Fallopian tube (tissue), 1 donor: ENCODE results near the gene TEAD4.

- PRO-cap: no peak
These were observed 254.9 kb upstream of the FKBP4 start for GRCh38 chr12:2539768-2540376.

GRCh38 chr12:2584313-2584797 lies 210.4 kb upstream of the FKBP4 start:
- PRO-cap: no peak

DNA sequence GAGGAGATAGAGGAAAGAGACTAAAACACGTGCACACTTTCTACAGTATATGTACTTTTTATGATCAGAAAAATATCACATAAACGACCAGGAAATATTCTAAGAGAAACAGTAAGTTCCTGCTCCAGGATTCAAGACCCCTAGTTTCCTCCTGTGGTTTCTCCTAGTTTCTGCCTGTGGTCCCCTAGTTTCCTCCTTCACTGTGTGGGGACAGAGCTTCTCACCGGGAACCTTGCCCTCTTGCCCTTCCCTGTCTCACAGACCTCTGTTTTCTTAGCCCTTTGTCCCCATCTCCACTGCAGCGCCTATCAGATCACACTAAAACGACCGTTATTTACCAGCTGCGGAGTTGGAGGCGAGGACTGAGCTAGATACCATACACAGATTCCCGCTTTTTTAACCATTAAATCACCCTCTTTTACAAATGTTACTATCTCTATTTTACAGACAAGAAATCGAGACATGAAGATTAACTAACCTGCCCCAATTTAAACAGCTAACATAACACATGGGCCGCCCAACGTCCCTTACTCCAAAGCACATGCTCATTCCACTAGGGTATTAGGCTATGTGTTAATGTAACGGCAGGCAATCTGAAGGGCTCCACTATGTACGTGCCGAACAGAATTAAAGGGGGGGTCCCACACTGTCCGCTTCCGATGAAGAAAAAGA lies 2.1 kb upstream of the FKBP4 start:
- PRO-cap: no peak

DNA sequence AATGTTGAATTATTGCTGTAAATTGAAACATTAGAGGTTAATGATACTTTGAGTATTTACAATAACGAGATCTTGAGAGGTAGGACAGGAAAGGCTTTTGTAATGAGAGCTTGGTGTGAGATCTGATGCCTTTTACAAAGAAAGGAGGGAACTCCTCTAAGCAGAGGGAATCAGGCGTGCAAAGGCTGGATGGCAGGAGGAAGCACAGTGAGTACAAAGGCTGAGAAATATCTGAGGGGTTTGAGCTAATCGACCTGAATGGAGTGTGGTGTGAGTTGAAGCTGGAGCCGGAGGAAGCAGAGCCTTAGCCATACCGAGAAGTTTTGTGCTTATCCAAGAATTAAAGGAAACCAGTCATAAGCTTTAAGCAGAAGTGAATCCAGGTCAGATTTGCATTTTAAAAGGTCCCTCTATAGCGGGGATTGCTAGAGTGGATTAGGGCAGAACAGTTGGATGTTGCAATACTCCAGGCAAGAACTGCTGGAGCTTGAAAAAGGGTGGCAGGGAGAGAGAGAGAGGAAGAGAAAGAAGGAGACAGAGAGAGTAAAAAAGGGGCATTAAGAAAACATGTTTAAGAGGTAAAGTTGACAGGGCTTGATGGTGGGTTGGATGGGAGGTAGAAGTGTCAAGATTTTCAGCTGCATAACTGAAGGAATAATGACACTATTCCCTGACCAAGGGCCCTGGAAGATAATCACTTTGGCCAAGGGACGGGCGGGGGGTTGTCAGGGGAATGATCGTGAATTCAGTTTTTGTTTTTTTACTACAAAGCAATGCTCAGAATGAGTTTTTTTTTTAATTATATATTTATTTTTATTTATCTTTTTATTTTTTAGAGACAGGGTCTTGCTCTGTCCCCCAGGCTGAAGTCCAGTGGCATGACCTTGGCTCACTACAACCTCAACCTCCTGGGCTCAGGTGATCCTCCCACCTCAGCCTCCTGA lies 1.4 kb downstream of the RHNO1 start:
- PRO-cap: unidirectional peak, minus-strand start at position 327 of the sequence

DNA sequence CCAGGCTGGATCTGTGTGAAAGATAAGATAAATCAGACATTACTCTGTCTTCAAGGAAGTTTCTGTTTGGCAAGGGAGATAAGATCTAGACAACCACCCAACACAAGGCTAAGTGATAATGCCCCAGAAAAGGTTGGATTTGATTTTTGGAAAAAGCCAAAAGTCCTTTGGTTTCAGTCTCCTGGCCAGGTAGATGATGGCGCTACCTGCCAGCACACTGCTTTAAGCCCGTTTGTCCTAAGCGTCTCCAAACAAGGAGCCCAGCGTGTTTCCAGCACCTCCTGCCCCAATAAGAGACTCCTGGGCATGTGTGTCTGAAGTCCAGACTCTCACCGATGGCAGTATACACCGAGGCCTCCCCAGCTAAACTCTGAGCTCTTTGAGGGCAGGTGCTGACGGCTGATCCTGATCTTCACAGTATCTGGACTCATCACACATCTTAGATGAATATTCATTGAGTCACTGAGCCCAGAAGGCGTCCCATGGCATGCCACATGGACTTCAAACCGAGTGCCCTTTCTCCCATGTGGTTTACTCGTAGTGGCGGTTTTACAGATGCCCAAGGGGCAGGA lies 896 bp upstream of the TEAD4 start:
- PRO-cap: no peak

- PRO-cap: bidirectional peak, plus-strand start at chr12:2958895, minus-strand start at chr12:2958847; bidirectional peak, plus-strand start at chr12:2959142, minus-strand start at chr12:2958960; bidirectional peak, plus-strand start at chr12:2959425, minus-strand start at chr12:2959242
These were observed at the start of gene TEAD4 for GRCh38 chr12:2958787-2959483. TEAD4 (plus strand) TSS chr12:2959397.

GRCh38 chr12:3032648-3033192 lies 44.5 kb upstream of the TSPAN9 start:
- PRO-cap: no peak

- PRO-cap: no peak
These were observed 15.7 kb upstream of the TSPAN9 start for GRCh38 chr12:3061545-3061844.

DNA sequence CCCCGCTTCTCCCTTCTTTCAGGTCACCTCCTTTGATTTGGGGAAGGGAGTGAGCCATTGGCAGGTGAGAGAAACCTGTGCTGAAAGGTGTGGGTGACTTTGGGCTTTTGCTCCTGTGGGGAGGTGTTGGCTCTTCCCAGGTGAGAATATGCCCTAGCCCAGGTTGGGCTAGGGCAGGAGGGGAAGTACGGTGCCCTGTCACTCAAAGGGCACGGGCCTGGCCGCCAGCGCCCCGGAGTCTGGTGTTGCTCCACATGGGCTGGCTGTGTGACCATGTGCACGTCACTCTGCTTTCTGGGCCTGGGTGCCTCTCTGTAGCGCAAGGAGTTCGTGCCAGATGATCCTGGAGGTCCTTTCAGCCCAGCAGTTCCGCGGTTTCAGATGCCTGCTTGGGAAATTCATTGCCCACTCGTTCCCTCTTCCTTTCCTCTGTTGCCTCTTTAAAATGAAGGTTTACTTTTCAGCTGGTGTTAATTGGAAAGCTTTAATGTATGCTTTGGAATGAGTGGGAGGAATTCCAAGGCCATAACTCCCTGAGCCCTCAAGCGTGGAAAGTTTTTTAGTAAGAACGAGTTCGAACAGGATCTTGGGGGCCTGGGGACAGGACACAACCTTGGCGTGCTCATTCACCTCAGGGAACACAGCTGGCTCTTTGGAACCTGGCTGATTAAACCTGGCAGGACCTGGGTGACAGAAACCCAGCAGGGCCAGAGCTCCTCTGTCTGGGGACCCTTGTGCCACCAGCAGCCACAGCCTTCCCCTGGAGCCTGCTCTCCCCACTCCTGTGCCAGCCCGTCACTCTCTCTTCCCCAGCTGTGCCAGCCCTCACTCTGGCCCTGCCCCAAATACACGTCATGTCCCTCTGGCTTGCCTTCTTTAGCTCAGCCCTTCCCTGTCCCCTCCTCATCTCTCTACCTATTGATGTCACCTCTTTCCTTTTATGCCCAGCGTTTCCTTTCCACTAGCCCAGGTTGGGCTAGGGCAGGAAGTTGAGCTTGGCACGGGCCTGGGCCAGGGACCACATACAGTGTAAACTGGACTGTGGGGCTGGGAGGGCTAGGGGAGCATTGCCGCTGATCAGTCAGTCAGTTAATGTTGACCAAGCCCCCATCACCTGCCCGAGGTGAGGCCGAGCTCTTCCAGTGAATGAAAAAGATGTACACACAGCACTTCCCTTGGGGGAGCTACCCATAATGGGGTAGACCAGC lies 42.9 kb downstream of the TSPAN9 start:
- PRO-cap: bidirectional peak, plus-strand start at position 336 of the sequence, minus-strand start at position 296 of the sequence; unidirectional peak, minus-strand start at position 781 of the sequence

DNA sequence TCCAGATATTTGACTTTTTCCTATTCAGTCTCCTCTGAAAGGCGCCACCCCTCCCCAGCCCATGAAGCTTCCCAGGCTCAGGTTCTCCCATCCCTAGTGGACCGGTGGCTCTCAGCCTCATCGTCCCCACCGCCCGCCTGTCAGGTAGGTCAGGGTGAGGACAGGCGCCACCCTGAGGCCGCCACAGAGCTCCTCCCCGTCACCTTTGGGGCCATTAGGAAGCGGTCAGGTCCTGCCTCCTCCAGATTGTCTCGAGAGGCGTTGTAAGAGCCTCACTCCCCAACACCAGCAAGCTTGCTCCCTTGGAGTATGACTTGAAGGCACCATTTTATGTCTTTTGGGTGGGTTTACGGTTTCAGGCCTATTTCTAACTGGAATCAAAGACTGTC lies 55.5 kb downstream of the TSPAN9 start:
- PRO-cap: unidirectional peak, plus-strand start at position 244 of the sequence

DNA sequence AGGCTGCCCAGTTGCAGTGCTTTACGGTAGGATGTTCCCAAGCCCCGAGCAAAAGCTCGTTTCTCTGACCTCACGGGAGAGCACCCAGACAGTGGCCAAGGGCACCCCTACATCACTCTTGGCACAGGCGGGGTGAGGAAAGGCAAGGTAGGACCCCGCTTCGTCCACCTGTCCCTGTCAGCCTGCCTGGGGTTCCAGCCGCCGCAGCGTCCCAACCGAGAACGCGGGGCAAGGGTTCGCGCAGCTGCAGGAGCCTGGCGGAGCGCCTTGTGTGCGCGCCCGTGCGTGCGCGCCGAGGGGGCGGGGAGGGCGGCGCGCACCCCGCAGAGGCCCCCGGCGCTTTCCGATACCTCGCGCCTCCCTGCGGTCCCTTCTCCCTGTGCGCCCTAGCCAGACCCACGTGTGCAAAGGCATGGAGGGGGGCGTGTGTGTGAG lies 122.3 kb downstream of the TSPAN9 start:
- PRO-cap: no peak

DNA sequence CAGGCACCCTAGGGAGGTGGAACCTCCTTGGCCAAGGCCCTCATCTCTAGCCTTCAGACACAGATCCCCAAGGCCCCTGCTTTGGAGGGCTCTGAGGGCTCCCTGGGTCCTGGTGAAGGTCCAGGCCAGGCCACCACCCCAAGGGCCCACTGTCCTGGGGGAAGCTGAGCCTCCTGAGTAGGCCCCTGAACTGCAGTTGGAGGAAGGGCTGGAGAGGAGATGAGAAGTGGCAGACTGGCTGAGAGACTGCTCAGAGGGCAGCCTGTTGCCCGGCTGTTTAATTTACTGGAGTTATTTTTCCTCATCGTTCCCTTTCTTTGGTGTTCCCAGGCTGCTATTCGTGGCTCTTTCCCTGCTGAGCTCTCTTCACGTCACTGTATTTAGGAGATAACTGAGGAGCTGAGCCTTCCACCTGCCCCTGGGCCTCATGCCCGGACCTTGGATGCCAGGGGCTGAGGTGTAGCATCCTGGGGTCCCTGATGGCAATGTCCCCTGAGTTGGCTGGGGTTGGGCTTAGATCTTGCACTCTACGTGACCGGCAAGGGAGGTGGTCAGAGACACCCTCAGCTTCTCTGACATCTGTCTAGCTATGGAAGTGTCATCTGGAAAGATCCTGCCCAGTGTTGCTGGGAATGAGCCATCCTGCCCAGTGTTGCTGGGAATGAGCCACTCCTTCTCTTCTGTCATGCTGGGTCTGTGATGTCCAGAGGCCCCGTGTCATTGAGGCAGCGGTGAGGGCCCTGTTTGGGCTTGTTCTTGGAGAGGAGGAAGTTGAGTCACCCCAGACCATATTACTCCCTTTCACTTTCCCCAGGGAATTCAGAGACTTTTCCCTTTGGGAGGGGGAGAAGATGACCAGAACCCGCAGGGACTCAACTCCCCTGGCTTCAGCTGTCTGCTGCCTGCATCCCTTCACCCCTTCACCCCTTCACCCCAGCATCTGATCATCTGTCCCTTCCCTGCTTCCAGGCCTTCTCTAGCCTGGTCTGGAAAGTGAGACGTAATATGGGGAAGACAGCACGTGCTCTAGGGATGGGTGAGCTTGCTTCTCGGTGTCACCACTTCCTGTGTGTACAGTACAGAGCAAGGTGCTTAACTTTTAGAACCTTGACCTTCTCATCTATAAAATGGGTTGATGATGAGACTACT lies 140.0 kb downstream of the TSPAN9 start:
- PRO-cap: no peak

DNA sequence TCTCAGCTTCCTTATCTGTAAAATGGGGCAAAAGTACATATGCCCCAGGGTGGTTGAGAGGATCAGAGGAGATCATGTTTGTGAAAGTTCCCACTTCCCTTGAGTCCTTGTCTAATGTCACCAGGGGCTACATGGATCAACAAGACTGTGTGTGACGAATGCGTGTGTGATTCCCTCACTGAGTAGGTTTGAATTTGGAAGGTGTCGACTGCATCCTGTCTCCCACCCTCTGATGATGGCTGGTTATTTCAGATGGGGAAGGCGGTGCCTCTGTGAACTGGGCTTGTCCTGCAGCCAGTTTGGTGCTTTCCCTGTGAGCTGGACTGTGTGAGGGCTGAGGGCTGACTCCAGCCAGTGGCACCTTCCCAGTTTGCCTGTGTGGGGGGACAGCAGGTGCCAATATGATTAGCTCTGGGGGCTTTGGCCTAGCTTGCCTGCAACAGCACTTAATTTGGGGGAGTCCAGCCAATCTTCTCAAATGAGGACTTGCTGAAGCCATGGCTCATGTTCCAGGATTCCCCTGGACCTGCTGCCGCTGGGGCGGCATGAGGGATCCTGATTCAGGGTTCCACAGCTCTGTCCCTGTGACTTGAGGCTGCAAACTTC lies 158.4 kb downstream of the TSPAN9 start:
- PRO-cap: no peak

DNA sequence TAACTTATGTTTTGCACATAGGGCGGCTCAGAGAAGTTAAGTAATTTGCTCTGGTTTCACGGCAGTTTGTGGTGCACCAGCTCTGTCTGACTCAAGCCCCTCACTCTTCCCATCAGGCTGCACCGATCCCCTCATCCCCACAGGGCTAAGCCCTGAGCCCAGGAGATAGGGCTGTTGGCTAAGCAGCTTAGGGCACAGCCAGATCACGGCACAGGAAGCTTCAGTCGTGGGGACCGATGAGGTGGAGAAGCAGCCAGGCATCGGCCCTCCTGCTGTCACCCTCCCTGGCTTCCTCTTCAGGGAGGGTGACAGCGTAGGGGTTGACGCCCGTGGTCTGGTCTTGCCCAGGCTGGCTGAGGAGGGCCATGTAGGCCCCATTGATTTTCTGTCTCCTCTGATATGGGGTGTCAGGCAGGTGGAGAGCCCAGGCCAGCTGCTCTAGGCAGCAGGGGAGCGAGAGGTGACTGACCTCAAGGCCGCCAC lies 166.2 kb downstream of the TSPAN9 start:
- PRO-cap: no peak

GRCh38 chr12:3253688-3254591 lies 176.8 kb downstream of the TSPAN9 start:
- PRO-cap: no peak

DNA sequence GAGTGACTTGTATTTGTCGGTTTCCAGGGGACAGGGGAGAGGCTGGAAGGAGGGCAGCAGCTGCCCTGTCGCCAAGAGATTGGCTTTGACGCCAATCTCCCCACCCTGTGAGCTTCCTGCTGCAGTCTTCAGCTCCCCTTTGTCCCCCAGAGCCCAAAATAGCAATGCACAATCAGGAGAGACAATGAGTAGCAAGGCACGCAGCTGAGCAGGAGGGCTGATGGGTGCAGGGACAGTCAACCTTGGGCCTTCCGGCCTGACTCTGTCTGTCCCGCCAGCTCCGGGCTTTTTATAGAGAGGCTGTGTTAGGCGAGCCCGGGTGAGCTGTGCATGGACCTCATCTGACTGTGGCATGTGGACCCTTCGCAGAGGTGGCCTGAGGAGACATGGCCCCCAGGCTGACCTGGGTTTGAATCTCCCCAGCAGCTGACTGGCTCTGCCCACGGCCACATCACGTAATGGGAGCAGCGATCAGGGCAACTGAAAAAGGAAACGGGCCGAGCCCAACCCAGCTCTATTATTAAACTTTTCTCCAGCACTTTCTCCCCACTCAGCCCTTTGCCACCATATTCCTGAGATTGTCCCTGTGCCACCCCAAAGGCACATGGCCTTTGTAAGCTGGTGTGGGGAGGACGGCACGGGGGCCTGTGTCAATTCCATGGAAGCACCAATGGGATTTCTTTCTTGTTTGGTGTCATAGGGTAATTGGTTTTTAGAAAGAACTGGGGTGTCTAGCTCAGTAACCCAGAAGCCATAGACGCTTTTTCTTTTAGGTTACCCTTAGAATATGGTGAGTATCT lies 178.0 kb downstream of the TSPAN9 start:
- PRO-cap: no peak

GRCh38 chr12:3366014-3366553 lies 124.9 kb upstream of the PRMT8 start:
- PRO-cap: no peak

GRCh38 chr12:3490698-3491072 lies 318 bp upstream of the PRMT8 start:
- PRO-cap: no peak

DNA sequence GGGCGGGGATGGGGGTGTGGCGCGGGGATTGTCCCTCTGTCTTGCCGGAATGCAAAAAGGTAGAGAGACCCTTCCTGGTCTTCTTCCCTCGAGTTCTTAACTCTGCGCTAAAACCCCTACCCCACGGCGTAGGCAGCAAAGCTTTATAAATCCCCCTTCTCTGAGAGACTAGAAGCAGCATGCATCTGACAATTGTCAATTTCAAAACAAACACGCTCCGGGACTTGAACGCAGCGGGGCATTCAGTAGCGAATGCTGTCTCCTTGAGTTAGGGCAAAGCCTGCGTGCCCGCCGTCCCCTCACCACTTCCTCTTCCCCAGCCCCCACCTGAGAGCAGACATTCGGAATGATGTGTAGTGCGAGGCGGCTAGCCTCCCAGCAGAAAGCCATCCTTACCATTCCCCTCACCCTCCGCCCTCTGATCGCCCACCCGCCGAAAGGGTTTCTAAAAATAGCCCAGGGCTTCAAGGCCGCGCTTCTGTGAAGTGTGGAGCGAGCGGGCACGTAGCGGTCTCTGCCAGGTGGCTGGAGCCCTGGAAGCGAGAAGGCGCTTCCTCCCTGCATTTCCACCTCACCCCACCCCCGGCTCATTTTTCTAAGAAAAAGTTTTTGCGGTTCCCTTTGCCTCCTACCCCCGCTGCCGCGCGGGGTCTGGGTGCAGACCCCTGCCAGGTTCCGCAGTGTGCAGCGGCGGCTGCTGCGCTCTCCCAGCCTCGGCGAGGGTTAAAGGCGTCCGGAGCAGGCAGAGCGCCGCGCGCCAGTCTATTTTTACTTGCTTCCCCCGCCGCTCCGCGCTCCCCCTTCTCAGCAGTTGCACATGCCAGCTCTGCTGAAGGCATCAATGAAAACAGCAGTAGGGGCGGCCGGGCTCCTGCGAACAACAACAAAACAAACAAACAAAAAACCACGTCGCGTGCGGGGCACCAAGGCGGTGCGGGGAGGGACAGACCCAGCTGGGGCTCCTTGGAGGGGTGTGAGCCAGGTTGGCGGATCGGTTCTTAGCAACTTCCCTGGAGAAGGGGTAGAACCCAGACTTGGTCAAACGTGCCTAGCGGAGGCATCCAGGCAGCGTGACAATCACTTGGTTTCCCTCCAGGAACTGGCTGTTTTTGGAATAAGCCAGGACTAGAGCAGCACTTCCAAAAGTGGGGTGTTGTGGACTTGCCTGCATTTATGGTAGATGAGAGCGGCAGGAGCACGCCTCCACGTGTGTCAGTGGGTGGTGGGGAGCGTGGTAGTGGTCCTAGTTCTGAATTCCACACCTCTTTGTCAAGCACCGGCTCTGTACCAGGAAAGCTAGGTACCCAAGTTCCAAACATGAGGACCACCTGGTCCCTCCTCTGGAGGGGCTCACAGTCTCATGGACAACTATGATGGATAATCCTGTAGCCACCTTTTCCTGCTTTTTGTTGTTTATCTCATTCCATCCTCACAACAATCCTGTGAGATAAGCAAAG lies 2.4 kb downstream of the PRMT8 start:
- PRO-cap: no peak

DNA sequence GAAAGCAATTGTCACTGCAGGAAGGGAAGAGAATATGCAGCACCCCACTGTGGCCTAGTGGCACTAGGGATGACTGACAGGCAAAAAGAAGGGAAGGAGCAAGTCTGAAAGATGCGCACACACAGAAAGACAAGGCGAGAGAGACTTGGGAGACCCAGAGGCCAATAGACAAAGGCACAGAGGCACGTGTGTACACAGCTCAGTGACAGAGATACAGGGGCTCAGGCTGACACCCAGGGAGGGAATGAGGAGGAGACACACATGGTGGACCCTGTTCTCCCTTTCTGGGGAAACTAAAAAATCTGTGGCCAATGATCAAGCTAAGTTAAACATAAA lies 78.8 kb downstream of the CRACR2A start:
- PRO-cap: no peak